ENCODE data around the genes DERL3, GGT5 and CRYBB2.

- PRO-cap = no peak
- RAMPAGE, long total RNA, 4 experiments = no peak in any of the 4 experiments
Observed at GRCh38 chr22:23833907-23834655, 4.7 kb downstream of the DERL3 start.

DNA sequence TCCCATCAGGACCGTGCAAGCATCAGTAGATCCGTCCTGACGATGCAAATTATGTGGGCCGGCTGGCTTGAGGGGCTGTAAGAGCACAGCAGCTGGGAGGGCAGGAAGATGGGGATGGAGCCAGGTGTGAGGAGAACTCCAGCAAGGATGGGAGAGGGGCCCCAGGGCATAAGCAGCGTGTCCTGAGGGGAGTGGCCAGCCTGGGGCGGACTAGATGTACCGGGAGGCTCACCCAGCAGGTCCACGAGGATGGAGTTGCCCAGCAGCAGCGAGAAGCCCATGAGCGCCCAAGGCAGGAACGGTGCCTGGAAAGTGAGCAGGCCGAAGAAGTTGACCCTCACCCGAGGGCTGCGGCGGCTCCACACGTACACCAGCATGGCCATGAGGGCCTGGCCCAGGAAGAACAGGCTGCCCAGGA, 1.4 kb downstream of the DERL3 start:
- PRO-cap = no peak
- RAMPAGE, long total RNA, 4 experiments = no peak in any of the 4 experiments

- PRO-cap = no peak
- RAMPAGE, long total RNA, 4 experiments = no peak in any of the 4 experiments
Observed at GRCh38 chr22:23838642-23839624, at the start of gene DERL3. DERL3 (minus strand) TSS chr22:23839006.

DNA sequence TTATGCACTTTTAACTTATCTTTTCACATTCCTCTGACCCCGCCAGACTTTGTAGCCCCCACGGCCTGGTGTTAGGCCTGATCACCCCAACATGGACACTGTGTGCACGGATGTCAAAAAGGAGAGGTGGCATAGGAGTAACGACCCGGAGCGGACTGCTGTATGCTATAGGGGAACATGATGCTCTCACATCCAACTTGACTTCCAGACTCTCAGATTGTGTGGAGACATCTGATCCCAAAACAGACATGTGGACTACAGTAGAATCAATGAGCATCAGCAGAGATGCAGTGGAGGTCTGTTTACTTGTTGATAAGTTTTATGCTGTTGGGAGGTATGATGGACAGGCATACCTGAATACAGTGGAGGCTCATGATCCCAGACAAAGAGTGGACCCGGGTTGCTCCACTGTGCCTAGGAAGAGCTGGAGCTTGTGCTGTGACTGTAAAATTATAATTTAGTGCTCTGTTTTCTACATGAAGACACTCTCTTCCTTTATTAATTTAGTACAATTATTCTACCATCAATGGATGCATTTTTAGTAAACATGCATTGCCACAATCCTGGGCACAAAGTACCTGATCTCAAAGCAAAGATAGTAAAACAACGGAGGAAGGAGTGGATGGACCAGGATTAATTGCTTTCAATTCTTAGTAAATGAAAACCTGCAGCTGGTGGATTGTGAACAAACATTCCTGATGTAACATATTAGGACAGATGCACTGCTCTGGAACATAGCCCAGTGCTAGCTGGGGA, 31.7 kb downstream of the GSTT2B start:
- PRO-cap = no peak
- RAMPAGE, long total RNA, 4 experiments = no peak in any of the 4 experiments

DNA sequence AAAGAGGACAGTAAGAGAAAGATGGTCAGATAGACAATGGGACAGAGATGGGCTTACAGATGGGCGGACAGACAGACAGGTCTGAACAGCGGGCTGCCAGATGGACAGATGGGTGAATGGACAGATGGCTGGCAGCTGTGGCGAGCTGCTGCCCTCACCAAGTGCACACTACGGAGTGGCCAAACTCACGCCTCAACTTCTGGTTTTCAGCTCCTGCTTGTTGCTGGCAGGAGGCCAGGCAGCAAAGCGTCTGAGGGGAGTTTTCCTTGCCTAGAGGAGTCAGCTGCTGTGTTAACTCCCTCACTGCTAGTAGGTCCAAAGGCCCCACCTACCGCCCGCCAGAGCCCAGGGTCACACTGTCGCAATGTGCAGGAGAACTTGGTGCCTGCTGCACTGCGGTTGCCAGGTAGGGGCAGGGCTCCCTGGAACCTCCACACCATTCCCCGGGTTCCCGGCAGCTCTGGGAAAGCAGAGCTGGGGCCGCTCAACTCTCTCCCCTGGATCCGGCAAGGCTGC, at the start of gene GGT5:
Gene GGT5, minus strand, starts transcription at position 181 of the 516 bp plus-strand sequence.
- PRO-cap = no peak
- RAMPAGE, long total RNA, 4 experiments = start-site peak on the minus strand in 2 of 4 experiments, centred at positions 179 to 203 of the sequence, 32 to 67 reads per replicate

GRCh38 chr22:24402359-24402857, 25.0 kb upstream of the ADORA2A start:
- PRO-cap = no peak
- RAMPAGE, long total RNA, 4 experiments = no peak in any of the 4 experiments

GRCh38 chr22:24419642-24420593, 7.5 kb upstream of the ADORA2A start:
- PRO-cap = no peak
- RAMPAGE, long total RNA, 4 experiments = no peak in any of the 4 experiments

DNA sequence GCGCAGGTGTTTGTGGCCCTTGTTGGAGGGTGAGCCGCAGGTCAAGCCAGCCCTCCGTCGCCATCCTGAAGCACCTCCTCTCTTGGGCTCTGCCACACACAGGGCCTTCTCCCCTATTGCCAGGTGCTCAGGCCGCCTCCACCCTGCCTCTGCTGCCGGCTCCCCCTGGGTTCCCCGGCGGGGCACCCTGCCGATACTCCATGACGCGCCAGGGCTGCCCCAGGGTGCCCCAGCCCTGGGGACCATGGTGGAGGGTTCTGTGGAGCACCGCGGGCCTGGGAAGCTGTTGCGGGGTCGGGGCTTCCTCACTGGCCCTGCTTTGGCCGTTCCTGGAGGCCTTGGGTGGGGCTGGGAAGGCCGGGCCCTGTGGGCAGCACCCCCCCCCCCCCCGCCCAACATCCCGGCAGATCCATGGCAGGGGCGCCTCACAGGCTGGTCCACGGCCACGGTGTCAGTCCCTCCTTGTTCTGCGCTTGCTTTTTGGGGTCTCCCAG, 2.4 kb upstream of the ADORA2A start:
- PRO-cap = no peak
- RAMPAGE, long total RNA, 4 experiments = no peak in any of the 4 experiments

- PRO-cap = no peak
- RAMPAGE, long total RNA, 4 experiments = no peak in any of the 4 experiments
Observed at GRCh38 chr22:24427772-24428375, 475 bp downstream of the ADORA2A start.

- PRO-cap = no peak
- RAMPAGE, long total RNA, 4 experiments = no peak in any of the 4 experiments
Observed at GRCh38 chr22:24499546-24500126, 4.5 kb downstream of the UPB1 start.

DNA sequence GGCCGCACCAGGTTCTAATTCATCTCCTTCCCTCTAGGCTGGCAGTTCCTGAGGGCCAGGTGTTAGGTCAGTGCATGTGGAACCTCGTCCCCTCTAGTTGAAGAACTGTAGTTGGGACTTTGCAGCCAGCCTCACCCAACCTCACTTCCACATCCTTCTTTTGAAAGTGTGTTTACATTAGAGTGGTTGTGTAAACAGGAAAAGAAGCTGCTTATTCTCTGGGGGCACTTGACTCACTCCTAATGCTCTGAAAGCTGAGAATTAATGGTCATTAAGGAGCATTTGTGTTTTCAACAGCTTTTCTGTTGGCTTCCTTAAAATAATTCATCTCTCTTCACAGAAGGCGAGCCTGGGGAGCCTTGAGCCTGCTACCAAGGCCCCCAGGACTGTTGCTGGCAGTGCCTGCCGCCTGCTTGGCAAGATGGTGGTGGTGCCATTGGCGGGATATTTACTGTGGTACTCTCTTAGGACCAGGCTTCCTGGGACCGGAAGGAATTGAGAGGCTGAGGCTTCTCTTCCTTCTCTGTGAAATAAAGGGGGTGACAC, 11.9 kb downstream of the UPB1 start:
- PRO-cap = no peak
- RAMPAGE, long total RNA, 4 experiments = no peak in any of the 4 experiments

- PRO-cap = no peak
- RAMPAGE, long total RNA, 4 experiments = no peak in any of the 4 experiments
Observed at GRCh38 chr22:24695016-24695668, 79.4 kb downstream of the PIWIL3 start.

DNA sequence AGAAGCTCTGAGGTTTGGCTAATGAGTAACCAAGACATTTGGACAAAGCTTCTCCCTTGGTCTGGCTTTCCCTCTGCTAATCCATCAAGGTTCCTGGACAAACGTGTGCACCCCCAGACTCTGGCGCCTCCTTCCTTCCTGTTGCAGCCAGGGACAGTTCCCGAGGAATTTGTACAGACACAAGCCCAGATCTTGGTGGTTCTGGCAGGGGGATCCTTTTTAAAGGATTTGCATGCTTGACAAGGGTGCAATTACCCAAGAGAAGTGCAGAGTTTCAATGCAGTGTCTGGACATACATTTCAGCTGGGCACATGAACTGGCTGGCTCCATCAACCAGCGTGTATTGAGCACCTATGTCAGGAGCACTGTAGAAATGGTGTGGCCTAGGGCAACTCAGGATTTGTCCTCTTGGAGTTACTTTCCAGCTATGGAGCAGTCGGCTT, 1.7 kb downstream of the KIAA1671 start:
- PRO-cap = no peak
- RAMPAGE, long total RNA, 4 experiments = no peak in any of the 4 experiments

DNA sequence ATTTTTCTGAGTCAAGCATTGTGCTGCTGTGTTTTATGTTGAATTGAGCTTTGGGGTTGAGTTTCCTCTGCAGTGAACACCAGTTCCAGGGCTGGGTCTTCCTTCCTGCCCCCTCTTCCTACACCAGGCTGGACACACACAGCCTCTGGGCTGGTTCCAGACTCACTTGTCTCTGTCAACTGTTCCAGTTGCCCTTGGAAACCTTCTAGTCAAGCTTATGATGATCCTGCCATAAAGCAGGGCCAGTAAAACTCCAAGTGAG, 61.0 kb downstream of the KIAA1671 start:
- PRO-cap = no peak
- RAMPAGE, long total RNA, 4 experiments = no peak in any of the 4 experiments

GRCh38 chr22:25054657-25055646, 102.4 kb downstream of the KIAA1671 start:
- PRO-cap = no peak
- RAMPAGE, long total RNA, 4 experiments = no peak in any of the 4 experiments

GRCh38 chr22:25071304-25071646, 118.8 kb downstream of the KIAA1671 start:
- PRO-cap = no peak
- RAMPAGE, long total RNA, 4 experiments = no peak in any of the 4 experiments

GRCh38 chr22:25081204-25081788, 118.4 kb upstream of the CRYBB3 start:
- PRO-cap = no peak
- RAMPAGE, long total RNA, 4 experiments = no peak in any of the 4 experiments

DNA sequence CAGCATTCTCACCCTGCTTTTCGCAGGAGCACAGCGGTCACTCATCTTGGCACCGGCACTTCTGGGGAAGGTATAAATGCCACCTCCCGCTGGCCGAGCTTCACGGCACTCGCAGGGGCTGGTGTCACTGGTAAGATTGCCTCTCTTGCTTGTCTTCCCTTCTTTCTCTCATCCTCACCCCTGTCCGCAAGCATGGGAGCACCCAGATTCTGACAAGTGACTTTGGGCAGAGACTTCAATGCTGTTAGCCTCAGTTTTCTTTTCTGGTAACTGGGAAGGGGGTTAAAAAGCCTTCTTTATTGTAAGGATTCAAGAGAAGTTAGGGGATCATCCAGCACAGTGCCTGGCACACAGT, at the start of gene CRYBB2:
Gene CRYBB2, plus strand, starts transcription at position 103 of the 355 bp plus-strand sequence.
- PRO-cap = no peak
- RAMPAGE, long total RNA, 4 experiments = no peak in any of the 4 experiments

GRCh38 chr22:25357520-25358045, 138.1 kb downstream of the CRYBB2 start:
- PRO-cap = no peak
- RAMPAGE, long total RNA, 4 experiments = no peak in any of the 4 experiments

GRCh38 chr22:25478087-25478823, 86.2 kb upstream of the GRK3 start:
- PRO-cap = no peak
- RAMPAGE, long total RNA, 4 experiments = no peak in any of the 4 experiments

All from suprapubic skin (tissue), 4 donors.